Iris pigment epithelial cell (primary cell): Measurements from ENCODE around the genes ZNF768 and PRR14.

- RRBS, result 2% methylated on average over 48 of the region's 110 CpGs
Observed at GRCh38 chr16:30526139-30527134, at the start of gene ZNF768. Gene ZNF768, minus strand, starts transcription at chr16:30526566.

DNA sequence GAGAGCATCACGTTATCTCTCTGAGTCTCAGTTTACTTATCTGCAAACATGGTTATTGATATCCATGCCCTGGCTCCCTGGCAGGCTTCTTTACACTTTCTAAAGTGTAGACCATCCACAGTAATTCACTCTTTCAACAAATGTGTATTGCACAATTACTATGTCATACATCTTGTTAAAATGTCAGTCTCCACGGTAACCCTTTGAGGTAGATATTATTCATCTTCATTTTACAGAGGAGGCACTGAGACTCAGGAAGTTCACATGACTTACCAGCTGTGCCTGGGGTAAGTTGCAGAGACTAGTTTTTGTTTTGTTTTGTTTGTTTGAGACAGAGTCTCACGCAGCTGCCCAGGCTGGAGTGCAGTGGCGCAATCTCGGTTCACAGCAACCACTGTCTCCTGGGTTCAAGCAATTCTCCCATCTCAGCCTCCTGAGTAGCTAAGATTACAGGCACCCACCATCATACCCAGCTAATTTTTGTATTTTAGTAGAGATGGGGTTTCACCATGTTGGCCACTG is 3.3 kb downstream of the ZNF688 start:
- RRBS, result no CpG with 5 or more reads among the region's 5 CpGs

GRCh38 chr16:30609269-30610023 is 743 bp downstream of the ZNF689 start:
- RRBS, result 3% methylated on average over 11 of the region's 44 CpGs

GRCh38 chr16:30650634-30651215 is at the start of gene PRR14:
Gene PRR14, plus strand, starts transcription at chr16:30650960.
- RRBS, result 2% methylated on average over 14 of the region's 42 CpGs

- RRBS, result no CpG with 5 or more reads among the region's 4 CpGs
Observed at GRCh38 chr16:30660534-30660686, 2.2 kb downstream of the FBRS start.

DNA sequence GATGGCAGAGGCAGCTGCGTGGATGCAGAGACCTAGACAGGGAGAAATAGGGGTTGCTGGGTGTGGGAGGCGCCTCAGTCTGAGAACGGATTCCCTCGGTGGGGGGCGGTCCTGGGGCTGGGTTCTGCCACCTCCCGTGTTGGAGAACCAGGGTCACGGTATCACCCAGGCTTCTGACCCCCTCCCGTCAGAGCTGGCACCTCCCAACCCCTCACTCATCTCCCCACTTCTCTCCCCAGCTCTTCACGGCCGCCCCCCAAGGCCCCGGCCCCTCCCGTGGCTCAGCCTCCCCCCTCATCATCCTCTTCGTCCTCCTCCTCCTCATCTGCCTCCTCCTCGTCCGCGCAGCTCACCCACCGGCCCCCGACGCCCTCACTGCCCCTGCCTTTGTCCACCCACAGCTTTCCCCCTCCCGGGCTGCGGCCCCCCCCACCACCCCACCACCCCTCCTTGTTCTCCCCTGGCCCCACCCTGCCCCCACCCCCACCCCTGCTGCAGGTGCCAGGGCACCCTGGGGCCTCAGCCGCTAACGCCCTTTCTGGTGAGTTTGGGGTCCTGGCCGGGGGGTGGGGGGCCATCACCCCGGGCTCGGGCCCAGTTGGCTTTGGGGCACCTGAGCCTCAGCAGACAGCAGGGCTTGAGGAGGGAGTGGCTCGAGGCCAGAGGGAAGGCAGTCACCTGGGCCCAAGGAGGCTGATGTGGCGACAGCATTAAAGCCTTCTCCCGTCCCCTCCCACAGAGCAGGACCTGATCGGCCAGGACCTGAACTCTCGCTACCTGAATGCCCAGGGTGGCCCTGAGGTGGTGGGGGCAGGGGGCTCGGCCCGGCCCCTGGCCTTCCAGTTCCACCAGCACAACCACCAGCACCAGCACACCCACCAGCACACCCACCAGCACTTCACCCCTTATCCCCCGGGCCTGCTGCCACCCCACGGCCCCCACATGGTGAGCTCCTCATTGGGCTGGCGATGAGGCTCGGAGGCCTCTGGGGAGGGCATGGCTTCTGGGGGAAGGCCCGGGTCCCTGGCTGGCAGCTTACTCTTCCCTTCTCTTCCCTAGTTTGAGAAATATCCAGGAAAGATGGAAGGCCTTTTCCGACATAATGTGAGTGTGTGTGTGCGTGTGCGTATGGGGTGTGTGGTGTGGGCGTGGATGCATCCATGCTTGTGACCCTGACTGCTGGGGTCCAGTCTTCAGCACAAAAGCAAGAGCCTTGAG is 6.2 kb downstream of the FBRS start:
- RRBS, result 88% methylated on average over 11 of the region's 42 CpGs

DNA sequence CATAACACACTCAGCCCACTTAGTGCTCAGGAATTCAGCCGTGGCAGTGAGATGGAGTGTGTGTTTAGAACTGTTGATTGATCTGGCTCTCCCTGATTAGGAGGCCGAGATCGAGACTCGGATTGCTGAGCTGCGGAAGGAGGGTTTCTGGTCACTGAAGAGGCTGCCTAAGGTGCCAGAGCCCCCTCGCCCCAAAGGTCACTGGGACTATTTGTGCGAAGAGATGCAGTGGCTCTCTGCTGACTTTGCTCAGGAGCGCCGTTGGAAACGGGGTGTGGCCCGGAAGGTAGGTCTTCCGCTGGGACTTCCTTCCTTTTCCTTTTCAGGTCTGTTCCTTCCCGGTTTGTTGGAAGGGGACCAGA is 8.1 kb downstream of the SRCAP start:
- RRBS, result 80% methylated on average over 1 of the region's 13 CpGs

- RRBS, result no CpG with 5 or more reads among the region's 10 CpGs
Observed at GRCh38 chr16:30741271-30742260, 1.1 kb downstream of the TMEM265 start.

GRCh38 chr16:30758958-30760022 is 2.6 kb downstream of the CFAP119 start:
- RRBS, result no CpG with 5 or more reads among the region's 15 CpGs

- RRBS, result no CpG with 5 or more reads among the region's 16 CpGs
Observed at GRCh38 chr16:30762801-30763440, 799 bp downstream of the RNF40 start.

DNA sequence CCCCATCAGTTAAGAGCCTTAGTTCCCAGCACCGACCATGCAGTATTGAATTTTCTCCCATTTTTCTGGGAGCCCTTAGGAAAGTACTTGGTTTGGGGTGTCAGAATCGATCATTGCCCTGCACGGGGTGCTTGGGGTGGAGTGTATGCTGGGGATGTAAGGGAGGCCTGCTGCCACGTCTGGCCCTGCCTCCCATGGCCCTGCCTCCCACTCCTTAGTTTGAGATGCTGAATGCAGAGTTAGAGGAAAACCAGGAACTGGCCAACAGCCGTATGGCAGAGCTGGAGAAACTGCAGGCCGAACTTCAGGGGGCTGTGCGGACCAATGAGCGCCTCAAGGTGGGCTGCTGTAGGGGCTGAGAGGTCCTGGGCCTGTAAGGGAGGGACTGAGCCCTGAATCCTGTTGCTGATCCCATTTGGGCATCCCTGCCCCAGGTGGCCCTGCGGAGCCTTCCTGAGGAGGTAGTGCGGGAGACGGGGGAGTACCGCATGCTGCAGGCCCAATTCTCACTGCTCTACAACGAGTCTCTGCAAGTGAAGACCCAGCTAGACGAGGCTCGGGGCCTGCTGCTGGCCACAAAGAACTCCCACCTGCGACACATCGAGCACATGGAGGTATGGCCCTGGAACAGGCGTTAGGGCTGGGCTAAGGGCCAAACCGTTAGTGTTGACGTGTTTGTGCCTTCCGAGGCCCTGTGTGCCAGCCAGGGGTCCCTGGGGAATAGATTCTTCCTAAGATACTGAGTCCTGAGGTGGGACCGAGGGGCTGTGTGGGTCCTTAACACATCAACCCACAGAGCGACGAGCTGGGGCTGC is 4.0 kb downstream of the RNF40 start:
- RRBS, result no CpG with 5 or more reads among the region's 24 CpGs

DNA sequence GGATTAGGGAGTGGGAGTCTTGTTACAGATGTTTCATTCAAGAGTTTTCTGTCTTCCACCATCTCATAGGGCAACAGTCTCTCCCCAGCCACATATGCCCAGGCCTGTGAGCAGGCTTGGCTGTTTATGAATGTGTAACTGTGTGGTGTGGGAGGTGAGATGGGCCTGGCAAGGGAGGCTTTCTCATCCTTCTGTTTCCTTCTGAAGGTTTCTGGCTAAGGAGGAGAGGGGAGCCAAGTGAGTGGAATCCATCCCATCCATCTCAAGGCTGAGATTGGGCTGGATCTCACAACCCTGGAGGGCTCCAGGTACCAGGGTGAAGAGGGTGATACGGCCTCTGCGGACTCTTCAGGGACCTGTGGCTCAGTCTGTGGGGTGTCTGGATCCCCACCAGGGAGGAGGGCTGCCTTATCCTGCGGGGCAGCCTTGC is 7.1 kb downstream of the ZNF629 start:
- RRBS, result no CpG with 5 or more reads among the region's 3 CpGs

DNA sequence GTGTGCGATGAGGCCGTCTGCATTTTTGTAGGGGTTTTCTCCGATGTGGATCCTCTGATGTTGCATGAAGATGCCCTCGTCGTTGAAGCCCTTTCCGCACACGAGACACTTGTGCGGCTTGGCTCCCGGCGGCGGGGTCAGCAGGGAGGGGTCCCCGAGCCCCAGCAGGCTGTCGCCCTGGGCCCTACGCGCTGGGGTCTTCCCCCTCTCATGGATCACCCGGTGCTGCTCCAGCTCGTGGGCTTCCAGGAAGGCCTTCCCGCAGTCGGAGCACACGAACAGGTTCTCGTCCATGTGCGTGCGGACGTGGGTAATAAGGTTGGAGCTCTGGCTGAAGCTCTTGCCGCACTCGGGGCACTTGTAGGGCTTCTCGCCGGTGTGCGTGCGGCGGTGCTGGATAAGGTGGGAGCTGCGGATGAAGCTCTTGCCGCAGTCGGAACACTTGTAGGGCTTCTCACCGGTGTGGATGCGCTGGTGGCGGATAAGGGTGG is 4.5 kb downstream of the ZNF629 start:
- RRBS, result 93% methylated on average over 7 of the region's 37 CpGs

GRCh38 chr16:30787953-30788334 is 939 bp upstream of the ZNF629 start:
- RRBS, result no CpG with 5 or more reads among the region's 6 CpGs

DNA sequence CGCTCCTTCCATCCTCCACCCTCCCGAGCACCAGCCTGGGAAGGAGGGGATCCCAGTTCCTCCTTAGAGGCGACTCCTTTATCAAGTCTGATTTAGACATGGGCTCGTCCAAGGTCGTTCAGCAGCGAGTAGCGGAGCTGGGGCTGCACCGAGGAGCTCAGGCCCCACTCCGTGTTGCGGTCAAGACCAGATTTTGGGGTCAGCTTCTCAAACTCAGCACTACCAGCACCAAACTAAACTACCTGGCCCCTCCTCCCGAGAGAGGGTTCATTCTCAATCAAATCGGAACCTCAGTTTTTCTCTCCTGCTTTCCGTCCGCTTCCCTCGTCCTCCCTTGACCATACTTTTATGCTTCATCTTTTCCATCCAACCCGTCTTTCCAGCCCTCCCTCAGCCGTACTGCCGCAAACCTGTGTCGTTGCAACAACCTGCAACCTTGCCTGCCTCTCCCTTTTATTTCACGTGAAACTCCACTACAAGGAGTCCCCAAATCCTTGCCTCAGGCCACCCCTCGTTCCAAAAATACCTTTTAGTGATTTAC is 19.1 kb upstream of the ZNF629 start:
- RRBS, result no CpG with 5 or more reads among the region's 21 CpGs

DNA sequence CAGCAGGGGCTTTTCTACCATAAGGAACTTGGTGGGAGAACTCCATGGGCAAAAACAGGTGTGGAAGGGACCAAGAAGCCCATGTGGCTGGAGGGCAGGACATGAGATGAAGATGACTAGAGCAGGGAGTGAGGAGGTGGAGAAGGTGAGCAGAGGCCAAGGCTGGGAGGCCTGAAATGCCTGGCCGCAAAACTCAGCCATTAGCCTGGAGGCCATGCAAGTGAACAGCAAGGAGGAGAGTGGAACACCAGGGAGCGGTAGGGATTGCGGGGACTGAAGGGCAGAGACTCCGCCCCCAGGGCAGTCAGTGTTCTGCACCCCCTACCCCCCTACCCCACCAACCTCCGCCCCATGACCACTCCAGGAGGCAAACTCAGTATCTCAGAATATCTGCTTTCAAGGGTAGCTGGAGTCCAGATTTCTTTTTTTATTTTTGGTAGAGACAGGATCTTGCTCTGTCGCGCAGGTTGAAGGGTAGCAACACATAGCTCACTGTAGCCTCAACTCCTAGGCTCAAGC is 17.0 kb downstream of the BCL7C start:
- RRBS, result no CpG with 5 or more reads among the region's 7 CpGs

DNA sequence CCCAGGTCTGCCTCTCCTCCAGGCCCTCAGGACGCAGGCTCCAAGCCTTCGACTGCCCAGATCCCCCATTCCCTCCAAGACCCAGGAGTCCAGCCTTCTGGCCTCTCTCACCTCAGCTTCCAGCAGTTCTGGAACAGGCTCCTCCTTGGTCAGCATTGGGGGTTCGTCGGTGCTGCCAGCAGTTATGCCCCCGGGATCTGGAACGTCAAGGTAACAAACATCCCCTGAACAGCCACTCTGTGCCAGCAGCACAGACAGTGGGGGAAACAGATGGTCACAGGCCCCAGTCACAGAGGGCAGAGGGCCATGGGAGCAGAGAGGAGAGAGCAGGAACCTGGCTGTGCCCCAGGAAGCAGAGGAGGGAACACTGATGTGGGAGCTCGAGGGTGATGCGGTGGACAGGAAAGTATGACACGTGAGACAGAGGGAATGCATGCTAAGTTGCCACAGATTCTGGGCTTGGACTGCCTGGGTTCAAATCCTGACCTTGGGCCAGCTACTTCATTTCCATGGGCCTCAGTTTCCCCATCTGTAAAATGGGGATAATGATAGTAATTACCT is 5.0 kb downstream of the BCL7C start:
- RRBS, result no CpG with 5 or more reads among the region's 9 CpGs

GRCh38 chr16:30894559-30895524 is 965 bp upstream of the BCL7C start:
- RRBS, result no CpG with 5 or more reads among the region's 14 CpGs

- RRBS, result no CpG with 5 or more reads among the region's 6 CpGs
Observed at GRCh38 chr16:30918639-30919281, 4.6 kb upstream of the FBXL19 start.

DNA sequence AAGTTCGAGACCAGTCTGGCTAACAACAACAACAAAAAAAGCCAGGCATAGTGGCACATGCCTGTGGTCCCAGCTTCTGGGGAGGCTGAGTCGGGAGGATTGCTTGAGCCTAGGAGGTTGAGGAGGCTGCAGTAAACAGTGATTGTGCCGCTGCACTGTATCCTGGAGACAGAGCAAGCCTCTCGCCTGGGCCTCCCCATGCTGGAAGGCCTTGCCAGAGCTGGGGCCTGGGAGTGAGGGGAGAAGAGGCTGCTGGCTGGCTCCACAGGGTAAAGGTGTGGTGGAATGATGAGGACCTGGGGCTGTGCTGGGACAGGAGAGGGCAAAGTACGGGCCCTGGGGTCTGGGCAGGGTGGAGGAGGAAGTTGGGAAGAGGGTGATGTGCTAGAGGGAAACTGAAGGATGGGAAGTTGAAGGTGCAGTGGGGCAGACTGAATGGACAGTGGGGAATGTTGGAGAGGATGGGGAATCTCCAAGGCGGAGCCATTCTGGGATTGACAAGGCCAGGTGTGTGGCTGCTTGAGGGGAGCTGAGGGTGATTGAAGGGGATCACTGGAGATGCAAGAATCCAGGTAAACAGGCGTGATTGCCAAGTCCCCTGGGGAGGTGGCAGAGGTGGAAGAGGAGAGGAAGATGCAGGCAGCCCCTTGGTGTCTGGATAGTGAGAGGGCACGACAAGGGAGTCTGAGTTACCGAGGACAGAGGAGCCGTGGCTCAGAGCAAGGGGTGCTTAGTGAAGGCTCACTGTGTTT is 8.6 kb upstream of the HSD3B7 start:
- RRBS, result no CpG with 5 or more reads among the region's 10 CpGs